Left cardiac atrium (tissue), 1 donor: ENCODE results near the gene C1orf21.

DNA sequence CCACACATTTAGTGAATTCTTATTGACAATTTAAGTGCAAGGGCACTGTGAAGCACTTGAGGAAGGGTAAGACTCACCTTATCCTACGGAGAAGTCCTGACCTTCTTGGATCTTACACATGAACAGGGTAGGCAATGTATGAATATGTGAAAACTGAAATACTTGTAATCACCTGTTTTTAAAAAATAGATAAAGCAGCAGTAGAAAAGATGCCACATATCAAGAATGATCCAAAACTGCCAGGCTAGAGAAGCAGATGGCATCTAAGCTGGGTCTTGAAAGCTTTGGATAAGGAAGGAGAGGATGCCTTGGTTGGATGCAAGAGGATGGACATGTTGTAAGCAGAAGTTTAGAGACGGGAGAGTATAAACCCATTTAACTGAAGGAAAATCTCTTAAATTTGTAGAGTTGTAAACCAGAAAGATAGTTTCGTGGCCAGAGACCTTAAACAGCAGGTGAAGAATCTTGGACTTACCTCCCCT lies 77.4 kb upstream of the LAMC2 start:
- PRO-cap: no peak

DNA sequence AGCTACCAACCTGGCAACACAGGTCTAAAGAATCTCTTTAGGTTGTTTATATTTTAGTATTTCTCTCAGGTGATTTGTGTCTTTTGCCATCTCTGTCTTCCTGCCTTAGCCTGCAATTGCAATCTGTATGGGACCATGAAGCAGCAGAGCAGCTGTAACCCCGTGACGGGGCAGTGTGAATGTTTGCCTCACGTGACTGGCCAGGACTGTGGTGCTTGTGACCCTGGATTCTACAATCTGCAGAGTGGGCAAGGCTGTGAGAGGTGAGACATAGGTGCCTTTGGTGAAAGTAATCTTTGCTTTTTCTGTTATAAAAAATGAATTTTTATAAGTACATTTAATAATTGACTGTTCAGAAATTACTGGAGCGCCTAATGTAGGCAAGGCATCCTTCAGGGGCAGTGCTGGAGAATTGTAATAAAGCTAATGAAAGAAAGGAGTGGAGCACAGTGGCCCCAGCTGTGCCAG lies 60.7 kb upstream of the LAMC2 start:
- PRO-cap: no peak

- PRO-cap: no peak
Observed at GRCh38 chr1:183136206-183136638, 49.8 kb upstream of the LAMC2 start.

- PRO-cap: no peak
Observed at GRCh38 chr1:183180152-183181214, 5.6 kb upstream of the LAMC2 start.

GRCh38 chr1:183218870-183219611 lies 33.0 kb downstream of the LAMC2 start:
- PRO-cap: no peak

- PRO-cap: no peak
Observed at GRCh38 chr1:183272562-183272875, 86.5 kb downstream of the LAMC2 start.

DNA sequence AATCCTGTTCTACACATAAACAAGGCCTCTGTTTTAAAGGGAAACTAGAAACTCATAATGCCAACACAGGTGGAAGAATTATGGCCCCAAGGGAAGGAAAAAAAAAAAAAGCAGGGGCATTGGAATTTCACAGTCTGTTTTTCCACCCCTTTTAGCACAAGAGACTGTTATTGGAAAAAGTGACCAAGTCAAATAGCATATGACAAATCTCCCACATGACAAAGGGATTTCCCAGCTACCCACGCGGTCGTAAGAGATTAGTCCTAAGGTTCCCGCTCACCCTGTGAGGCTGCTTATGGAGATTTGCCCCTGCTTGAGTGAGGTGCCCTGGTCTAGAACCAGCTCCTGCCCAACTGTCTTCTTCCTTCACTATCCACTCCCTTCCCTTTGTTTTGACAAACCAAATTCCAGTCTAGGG lies 107.4 kb downstream of the NMNAT2 start:
- PRO-cap: no peak

GRCh38 chr1:183327547-183328069 lies 90.6 kb downstream of the NMNAT2 start:
- PRO-cap: no peak

GRCh38 chr1:183470903-183471854 lies 1.1 kb upstream of the SMG7 start:
- PRO-cap: bidirectional peak, plus-strand start at chr1:183471087, minus-strand start at chr1:183470999; bidirectional peak, plus-strand start at chr1:183471292, minus-strand start at chr1:183471130

GRCh38 chr1:183598354-183598949 lies 8.2 kb upstream of the NCF2 start:
- PRO-cap: no peak

- PRO-cap: no peak
Observed at GRCh38 chr1:183867029-183867531, 62.2 kb downstream of the RGL1 start.

GRCh38 chr1:183883535-183884219 lies 78.8 kb downstream of the RGL1 start:
- PRO-cap: no peak

DNA sequence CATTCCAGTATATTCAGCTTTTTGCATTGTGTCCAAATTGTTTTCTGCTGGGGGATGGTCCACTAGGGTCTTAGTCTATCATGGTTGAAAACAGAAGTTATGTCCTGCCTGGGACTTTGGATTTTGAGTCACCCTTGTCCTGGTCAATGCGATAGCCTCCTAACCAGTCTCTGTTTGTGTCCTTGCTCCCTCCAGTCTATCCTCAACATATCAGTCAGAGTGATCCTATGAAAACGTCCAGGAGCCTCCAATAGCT lies 707 bp upstream of the TSEN15 start:
- PRO-cap: no peak

- PRO-cap: bidirectional peak, plus-strand start at chr1:184387061, minus-strand start at chr1:184386675
Observed at GRCh38 chr1:184386611-184387424, at the start of gene C1orf21. Gene C1orf21, plus strand, starts transcription at chr1:184387029.

GRCh38 chr1:184663898-184665160 lies 90.3 kb downstream of the EDEM3 start:
- PRO-cap: no peak

DNA sequence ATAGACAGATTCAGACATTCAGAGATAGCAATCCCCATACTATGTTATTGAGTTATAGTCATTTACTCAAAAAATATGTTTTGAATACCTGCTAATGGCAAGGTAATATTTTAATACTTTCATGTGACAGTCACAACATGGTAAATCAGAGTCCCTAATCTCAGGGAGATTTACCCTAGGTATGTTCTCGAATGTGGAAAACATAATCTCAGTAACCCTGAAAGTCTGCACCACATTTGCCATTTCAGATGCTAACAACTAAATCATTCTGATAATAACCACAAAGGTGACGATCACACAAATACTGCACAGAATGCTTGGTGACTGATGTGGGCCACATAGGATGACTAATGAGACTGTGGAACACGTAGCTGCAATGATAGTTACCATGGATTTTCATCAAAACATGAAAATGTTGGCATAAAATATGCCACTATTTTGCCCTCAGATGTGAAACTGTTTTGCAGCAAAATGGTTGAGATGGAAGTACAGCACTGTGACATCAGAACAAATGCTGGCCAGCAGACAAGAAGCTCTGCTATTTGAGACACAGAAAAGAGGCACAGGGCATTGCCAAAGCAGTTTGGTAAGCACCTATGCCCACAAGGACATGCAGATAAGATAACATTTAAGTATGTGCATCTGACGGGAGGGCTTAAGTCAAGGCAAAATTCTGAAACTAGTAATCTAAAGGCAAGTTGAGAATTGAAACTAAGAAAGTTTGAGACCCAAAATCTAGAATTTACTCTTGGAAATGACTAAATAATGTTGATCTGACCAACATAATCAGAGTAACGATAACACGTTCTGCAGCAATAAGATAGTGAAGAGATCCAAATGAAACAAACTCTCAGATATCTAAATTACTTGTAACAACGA lies 83.8 kb downstream of the NIBAN1 start:
- PRO-cap: no peak

GRCh38 chr1:185054096-185054743 lies 8.9 kb downstream of the RNF2 start:
- PRO-cap: no peak

- PRO-cap: no peak
Observed at GRCh38 chr1:185154960-185155639, 1.7 kb downstream of the TRMT1L start.

DNA sequence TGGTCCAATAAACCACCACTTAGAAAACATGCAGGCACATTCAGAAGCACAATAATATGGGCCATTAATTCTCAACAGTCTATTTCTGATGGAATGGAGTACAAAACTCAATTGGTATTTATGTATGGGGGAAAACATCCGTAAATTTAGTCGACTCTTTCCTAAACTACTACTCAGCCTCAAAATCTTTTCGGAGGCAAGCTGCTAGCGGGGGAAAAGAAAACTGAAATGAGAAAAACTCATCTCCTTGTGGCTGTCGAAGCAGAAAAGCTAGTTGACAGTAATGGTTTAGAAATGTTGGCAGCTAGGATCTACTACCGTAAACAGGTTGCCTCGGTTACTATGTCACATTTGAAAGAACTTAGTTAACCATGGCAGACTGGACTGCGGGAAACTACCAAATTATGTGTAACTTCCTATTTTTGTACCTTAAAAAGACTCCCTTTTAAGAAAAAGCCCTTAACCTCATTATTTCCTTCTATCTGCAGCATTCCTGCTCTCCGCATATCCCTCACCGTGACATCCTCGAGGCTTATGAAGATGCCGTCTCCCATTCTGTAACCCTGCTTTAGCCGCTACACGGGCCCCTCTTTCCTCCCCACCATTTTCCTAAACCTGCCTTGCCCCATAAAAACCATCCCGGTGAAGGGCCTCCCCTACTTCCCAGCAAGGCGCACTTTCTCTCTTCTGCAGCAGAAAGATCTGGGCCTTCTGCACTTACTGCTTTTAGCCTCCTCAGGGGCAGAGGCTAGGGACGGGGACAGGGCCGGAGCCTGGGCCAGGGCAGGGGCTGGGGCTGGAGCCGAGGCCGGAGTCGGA lies 787 bp downstream of the TRMT1L start:
- PRO-cap: no peak

DNA sequence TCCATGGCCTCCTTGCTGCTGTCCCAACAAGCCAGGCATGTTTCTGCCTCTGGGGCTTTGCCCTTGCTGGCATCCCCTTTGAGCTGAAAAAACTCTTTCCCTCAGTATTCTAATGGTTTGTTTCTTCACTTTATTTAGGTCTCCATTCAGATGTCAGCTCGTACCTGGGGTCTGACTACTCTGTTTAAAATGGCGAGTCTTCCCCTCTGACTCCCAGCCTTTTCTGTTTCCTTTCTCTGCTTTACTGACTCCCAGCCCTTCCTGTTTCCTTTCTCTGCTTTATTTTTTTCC lies 8.7 kb downstream of the SWT1 start:
- PRO-cap: no peak